ENCODE results near the genes GGTLC1 and ENTPD6.

- PRO-cap: no peak
Observed at GRCh38 chr20:23187651-23188177, 101.6 kb upstream of the CD93 start.

DNA sequence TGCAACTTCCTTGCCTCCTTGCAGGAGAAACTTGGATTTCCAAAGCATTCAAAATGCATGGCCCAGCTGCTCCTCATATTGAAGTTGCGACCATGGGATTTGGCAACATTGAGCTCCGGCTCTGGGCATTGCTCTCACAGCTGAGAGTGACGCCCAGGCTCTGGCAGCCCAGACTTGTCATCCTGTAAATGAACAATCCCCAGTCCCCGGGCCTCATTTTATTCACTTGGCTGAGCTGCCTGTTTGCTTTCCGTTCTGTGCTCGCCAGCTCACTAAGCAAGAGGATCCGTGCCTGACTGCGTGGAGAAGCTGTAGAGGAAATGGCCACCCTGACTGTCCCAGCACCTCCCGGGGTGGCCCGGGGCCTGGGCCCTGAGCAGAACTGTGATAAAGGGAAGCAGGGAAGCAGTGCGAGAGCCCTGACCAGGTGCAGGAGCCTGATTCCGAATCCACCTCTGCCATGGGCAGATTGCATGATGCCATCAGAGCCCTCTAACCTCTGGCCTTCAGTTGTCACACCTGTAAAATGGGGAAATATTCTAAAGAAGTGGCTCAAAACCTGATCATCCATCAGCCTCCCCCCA is 119.6 kb upstream of the CD93 start:
- PRO-cap: no peak

DNA sequence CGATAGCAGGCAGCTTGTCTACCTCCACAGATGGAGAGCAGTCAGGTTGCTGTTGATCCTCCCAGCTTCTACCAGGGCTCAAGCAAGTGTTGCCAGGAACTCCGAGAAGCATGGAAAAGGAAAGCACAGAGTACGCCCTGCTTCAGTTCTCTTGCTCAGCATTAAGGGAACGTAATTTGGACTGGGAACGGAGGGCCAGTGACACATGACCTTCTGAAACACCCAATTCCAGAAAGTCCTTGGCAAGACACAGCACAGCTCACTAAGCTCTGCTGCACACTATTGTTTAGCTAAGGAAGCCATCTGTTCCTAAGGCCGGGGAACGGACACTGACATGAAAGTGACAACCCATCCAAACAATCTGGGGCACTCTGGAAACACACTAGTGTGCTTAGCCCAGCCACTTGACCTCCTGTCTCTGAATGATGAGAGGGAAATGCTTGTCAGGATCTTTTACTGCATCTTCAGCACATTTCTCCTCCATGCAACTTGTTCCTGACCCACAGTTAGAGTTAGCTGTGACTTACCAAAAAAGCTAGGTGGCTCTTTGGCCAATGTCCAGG is 56.9 kb upstream of the NXT1 start:
- PRO-cap: no peak

DNA sequence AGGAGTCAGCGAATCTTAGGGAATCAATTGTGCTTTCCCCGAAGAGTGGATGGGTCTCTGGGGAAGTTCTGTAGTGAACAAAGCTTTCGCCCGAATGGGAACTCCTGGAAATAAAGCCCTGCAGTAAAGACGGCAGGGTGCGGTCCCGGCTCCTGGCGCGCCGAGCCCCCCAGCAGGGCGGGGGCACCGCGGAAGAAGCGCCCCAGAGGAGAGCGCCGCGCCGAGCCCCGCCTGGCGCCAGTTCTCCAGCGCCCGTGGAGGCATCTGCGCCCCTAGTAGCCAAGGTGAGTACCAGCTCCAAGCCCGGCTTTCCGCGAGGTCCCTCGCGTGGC is 637 bp upstream of the GZF1 start:
- PRO-cap: bidirectional peak, plus-strand start at position 240 of the sequence, minus-strand start at position 112 of the sequence

DNA sequence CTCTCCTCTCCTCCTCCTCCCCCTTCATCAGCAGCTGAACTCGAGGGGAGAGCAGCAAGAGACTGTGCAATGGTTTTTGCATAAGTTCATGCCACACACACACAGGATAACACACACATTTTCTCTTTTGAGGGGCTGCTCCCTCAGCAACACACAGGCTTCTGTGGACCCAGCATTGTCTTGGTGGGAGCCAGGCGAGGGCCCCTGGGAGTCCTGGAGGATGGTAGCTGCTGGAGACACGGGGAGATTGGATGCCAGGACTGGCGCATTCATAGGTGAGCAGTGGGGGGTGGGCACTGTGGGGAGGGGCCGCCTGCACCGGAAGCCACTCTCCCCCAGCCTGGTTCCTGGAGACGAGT is 233 bp upstream of the CST11 start:
- PRO-cap: no peak

GRCh38 chr20:23988567-23988888 is at the start of gene GGTLC1:
Gene GGTLC1 (minus strand): TSS chr20:23988779.
- PRO-cap: no peak

GRCh38 chr20:24034538-24035136 is 46.1 kb upstream of the GGTLC1 start:
- PRO-cap: no peak

DNA sequence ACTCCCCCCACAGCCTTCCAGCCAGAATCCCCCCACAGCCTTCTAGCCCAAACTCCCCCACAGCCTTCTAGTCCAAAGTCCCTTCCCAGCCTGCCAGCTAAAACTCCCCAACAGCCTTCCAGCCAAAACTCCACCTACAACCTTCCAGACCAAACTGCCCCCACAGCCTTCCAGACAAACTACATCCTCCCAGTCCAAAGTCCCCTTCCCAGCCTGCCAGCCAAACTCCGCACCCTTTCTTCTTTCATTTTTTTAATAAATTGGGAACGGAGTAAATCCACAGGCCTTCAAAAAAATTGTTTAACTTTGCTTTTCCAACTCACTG is 37.3 kb upstream of the SYNDIG1 start:
- PRO-cap: no peak

GRCh38 chr20:24950672-24951309 is 1.7 kb downstream of the CST7 start:
- PRO-cap: no peak

DNA sequence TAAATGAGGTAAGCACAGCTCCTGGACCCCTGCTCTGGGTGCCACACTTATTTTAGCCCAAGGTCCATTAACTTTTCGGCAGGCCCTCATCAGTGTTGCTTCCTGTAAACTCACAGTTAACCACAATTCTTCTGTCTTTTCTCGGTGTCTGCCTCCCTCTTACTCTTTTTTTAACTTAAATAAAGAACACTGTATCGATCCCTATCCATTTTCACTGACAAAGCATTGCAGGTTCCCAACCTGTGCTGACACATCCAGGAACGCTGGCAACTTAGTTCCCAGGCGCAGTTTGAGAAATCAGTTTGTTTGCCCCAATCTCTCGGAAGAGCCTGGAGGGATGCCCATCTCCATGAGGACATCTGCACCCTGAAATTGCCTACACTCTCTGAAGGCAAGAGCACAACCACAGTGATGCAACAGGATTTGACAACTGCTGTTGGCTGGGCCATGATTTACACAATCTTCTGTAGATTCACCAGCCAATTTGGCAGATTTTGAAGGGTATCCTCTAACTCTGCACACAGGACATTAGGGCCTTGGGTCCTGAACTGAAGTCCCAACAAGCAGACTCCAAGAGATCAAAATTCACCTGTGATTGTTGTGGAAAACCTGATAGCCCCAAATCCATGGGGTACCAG is 3.5 kb downstream of the APMAP start:
- PRO-cap: no peak

DNA sequence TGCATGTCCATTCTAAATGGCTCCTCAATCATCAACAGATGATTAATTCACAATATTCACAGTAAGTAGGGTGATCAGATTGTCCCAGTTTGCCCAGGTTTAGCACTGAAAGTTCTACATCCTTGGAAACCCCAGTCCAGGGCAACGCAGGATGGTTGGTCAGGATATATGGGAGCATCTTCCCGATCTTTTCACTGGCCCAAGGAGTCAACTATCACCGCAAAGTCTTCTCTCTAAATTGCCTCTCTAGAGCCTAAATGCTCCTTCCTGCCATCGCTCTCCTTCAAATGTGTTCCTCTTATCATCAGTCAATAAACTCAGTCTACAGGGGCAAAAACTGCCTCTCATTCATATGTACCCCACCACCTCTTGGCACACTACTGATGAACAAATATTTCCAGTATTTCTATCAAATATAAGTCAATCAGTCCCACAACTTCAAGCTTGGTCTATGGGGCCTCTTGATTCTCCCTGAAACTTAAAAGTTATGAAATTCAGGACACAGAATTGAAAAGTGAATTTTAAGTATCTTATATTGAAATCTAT is 1.2 kb downstream of the APMAP start:
- PRO-cap: no peak

GRCh38 chr20:24998561-24999210 is 6.1 kb upstream of the APMAP start:
- PRO-cap: no peak

DNA sequence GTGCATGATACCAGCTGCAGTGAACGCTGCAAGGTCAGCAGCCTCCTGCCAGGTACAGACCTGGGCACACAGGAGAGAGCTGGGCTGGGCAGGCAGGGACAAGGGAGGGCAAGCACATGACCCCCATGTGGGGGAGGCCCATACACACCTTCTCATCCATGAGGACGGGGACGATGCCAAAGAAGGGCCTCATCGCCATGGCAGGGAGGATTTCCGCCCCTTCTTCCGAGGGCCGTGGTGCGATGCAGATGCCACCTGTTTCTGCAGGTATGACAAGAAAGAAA is 21.2 kb upstream of the APMAP start:
- PRO-cap: no peak

DNA sequence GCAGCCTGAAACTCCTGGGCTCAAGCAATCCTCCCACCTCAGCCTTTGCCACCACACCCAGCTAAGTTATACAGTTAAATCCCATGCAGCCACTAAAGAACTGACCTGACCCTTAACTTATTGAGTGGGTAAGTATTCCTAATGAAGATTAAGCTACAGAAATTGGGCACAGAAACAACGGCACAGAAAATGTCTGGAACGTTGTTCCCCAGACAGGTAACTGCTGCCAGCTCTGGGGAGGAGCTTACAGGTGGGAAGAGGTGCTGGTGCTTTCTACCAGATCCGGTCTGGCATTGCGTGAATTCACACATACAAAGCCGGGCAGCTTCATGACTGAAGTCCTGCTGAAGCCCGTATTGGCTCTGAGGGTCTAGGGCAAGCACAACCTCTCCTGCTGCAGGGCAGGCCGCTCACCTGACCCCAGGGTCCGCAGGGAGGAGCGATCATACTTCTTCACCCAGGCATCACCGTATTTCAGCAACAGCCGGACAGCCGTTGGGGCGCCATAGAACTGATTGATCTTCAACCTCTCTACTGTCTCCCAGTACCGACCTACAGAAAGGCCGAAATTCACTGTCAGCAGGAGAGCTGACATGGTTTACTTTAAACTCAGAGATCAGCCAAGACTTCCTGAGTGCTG is 27.2 kb upstream of the APMAP start:
- PRO-cap: no peak

DNA sequence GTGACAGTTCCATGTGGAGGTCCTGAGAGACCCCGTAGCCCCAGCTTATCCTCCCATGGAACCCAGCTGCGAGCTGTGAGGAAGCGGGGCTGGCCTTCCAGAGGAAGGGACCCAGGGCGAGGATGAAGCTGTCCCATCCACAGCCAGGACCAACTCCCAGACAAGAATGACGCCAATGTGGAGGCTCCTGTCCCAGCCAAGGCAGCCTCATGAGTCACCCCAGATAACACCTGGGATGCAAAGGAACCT is 2.1 kb upstream of the ACSS1 start:
- PRO-cap: no peak

DNA sequence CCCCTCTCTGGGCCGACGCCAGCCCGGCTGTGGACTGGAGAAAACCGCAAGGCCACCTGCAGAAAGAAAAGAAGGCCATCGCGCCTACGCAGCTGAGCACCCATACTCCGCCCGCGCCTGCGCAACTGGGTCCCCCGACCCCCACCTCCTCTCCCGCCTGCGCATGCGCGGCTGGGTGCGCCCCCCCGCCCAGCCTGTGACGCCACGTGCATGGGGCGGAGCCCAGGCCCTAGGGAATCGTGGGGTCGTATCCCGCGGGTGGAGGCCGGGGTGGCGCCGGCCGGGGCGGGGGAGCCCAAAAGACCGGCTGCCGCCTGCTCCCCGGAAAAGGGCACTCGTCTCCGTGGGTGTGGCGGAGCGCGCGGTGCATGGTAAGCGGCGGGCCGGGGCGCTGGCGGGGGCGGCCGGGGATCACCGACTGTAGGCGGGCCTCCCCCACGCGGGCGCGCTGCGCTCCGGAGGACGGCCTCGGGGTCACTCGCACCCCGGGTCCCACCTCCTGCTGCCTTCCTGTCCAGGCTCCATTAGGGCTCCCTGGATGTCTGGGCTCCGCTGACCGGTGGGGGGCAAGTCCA is at the start of gene ENTPD6:
Gene ENTPD6 (plus strand): TSS at position 216 of the 575 bp plus-strand sequence.
- PRO-cap: bidirectional peak, plus-strand start at position 261 of the sequence, minus-strand start at position 127 of the sequence; bidirectional peak, plus-strand start outside the sequence, minus-strand start at position 525 of the sequence

DNA sequence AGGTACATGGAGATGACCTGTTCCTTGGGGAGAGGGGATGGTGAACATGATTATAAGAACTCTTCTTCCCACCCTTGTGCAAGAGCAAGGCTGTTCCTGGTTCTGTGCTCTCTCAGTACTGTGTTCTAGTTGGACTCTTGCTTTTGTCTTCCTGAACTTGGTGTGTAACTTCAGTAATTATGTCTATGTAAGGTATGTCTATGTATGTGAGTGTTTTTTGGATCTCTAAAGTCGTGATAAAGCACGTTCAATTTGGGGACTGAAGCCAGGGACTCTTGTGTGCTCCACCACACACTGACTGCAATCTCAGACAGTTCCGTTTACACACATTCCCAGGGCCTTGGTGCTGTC is 2.1 kb downstream of the ENTPD6 start:
- PRO-cap: no peak

DNA sequence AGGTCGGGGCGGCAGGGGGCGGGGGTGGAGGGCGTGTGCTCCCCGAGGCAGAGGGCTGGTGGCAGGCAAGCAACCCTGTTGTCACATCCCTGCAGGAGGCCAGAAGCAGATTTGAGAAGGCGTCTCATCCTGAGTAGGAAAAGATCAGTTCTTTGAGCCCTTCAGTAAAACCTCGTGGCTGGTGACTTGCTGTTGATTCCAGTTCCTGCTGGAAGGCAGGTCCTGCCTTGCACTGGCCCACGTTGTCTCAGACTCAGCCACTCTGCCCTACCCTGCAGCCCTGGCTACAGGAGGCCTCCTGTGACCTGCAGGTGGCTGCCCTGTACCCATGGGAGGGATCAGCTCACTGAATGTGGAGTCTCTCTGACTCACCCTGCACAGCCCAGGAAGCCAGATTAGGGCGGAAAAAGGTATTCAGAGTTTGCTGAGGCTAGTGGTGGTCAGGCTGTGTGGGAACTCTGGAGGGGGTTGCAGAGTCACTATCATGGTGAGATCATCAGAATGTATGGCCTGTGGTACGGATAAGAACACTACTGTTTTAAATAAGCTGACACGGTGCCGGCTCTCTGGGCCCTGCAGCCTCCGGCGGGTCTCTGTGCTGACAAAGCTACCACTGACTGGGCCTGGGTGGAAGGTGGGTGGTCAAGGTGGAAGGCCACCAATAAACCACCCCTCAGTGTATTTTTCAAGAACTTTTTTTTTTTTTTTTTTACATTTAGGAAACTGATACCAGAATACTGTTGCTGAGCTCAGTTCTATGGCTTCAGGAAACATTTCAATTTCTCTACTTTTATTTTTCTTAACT is 24.7 kb upstream of the PYGB start:
- PRO-cap: no peak

DNA sequence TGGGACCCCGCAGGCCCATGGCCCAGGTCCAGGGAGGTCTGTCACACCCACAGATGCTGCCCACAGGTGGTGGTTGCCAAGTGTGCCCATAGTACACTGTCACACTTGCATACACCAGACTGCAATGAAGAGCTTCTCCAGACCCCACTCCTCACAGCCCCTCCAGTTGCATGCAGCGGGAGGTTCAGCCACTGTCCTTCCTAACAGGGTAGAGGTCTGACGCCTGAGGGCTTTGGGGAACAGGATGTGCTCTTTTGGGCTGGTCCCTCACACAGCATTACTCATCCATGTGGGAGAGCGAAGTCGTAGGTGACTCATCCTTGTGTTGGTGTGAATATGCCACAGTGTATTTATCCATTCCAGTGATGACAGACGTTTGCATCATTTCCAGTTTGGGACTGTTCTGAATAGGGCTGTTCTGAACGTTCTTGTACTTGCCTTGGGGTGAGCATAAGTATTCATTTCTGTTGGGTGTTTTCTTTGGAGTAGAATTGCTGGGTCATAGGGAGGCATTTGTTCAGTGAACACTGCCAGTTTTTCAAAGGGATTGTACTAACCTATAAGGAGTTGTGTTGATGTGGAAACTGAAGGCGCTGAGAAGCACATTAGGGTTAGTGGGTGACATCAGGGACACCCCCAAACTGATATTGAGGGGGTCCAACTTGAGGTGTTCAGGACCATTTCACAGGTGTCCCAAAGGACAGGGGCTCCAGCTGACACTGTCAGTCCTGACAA is 10.1 kb upstream of the PYGB start:
- PRO-cap: no peak

DNA sequence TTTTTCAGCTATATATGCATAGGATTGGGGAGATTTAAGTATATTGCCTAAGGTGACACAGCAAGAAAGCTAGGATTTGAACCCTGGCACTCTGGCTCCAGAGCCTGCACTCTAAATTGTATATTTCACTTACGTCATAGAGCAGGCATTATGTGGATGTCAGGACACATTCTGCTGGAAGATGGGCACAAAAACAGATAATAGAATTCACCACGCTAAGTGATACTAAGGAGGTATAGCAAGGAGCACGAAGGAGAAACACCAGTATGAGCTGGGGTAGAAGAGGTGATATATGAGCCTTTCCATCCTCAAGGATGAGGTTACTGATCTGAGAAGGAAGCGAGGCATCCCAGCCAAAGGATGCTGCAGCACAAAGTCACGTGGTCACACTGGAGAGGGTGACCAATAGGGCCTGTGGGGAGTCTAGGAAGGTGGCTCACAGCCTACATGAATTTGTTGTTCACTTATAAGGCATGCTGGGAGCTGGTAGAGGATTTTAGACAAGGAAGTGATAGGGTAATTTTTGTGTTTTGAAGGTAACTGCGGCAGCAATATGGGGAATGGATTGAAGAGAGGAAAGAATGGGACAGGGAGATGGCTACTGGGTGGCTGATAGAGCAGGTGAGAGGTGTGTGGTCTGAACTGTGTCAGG is 1.4 kb downstream of the GINS1 start:
- PRO-cap: no peak